Osteoblast (primary cell): ENCODE measurements around a stretch of chr15.

DNA sequence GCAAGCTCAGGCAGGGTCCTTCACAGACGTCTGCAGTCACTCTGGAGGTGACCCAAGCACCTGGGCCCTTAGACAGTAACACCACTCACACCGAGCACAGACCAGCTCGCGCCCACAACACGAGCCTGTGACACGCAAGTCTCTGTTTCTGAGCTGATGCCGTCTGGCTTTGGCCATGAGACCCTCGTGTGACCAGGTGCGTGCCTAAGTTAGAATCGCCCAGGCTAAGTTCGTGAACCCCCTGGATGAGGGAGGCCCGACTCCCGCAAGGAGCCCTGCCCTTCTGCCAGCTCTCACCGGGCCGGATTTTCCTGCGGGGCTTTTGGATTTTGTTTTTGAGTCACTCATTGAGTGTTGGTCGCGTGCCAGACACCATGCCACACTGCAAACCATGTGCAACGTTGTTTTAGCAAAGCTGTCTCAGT is 11.6 kb downstream of the SEMA4B start:
- CAGE, long polyA plus RNA = no peak
- RRBS = no CpG with 5 or more reads among the region's 19 CpGs

DNA sequence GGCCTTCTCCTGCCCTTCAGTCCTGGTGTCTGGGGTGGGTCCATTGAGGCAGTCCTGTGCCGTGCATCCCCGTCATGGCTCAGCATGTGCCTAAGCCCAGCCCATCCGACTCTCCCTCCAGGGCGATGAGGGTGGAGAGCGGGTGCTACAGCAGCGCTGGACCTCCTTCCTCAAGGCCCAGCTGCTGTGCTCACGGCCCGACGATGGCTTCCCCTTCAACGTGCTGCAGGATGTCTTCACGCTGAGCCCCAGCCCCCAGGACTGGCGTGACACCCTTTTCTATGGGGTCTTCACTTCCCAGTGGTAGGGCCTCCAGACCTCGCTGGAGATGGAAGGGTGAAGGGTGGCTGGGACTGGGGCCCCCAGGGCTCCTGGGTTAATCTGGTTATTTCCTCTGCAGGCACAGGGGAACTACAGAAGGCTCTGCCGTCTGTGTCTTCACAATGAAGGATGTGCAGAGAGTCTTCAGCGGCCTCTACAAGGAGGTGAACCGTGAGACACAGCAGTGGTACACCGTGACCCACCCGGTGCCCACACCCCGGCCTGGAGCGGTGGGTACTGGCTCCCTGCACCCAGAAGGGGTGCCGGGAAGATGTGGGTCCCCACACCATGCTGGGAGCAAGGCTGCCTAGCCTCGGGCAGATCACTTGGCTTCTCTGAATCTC is 10.2 kb downstream of the CIB1 start:
- CAGE, long polyA plus RNA = no peak
- RRBS = 85% methylated on average over 3 of the region's 22 CpGs

GRCh38 chr15:90230801-90231784 is 2.6 kb downstream of the CIB1 start:
- CAGE, long polyA plus RNA = no peak
- RRBS = no CpG with 5 or more reads among the region's 27 CpGs

DNA sequence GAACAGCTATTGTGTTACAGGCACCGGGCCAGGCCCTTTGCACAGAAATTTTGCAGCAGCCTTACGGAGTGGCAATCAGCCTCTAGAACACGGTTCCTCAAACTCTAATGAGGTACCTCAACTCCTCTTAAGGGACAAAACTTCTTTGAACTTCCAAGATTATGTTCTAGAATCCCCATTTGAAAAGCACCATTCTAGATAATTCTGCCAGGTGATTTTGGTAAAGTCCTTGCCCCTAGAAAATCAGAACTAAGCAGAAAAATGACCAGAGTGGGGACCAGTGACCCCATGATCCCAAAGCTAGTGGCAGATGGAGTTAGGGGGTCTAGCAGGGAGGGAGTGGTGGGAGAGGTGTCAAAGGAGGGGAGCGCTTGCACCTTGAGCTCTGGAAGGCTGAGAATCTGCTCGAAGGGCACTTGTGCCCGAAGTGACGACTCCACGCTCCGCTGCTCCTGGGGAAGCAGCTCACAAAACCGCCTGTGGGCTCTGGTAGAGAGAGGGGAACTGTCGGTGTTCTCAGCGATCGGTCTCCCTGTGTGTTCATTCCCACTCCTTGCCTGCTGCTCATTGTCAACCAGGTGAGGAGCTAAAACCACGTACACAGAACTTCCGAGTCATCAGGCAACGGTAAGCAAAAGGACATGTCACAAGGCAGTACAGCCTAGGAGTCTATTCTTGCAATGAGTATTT is 1.8 kb downstream of the CIB1 start:
- CAGE, long polyA plus RNA = no peak
- RRBS = no CpG with 5 or more reads among the region's 16 CpGs

DNA sequence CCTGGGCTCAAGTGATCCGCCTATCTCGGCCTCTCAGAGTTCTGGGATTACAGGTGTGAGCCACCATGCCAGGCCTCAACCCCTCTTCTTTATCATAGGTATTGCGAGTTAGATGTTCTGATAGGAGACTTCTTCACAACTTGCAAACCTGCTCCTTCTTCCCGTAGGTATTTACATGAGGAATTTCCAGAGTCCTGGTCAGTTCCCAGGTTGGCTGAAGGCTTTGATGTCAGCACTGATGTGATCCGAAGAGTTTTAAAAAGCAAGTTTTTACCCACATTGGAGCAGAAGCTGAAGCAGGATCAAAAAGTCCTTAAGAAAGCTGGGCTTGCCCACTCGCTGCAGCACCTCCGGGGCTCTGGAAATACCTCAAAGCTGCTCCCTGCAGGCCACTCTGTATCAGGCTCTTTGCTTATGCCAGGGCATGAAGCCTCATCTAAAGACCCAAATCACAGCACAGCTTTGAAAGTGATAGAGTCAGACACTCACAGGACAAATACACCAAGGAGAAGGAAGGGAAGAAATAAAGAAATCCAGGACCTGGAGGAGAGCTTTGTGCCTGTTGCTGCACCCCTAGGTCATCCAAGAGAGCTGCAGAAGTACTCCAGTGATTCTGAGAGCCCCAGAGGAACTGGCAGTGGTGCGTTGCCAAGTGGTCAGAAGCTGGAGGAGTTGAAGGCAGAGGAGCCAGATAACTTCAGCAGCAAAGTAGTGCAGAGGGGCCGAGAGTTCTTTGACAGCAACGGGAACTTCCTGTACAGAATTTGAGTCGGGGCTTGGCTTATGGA is 5.7 kb downstream of the NGRN start:
- CAGE, long polyA plus RNA = no peak
- RRBS = no CpG with 5 or more reads among the region's 11 CpGs

GRCh38 chr15:90367477-90368103 is 15.5 kb downstream of the ZNF774 start:
- CAGE, long polyA plus RNA = no peak
- RRBS = no CpG with 5 or more reads among the region's 4 CpGs

GRCh38 chr15:90391602-90392605 is 3.9 kb downstream of the IQGAP1 start:
- CAGE, long polyA plus RNA = no peak
- RRBS = no CpG with 5 or more reads among the region's 3 CpGs

- CAGE, long polyA plus RNA = no peak
- RRBS = no CpG with 5 or more reads among the region's 6 CpGs
Observed at GRCh38 chr15:90413162-90413834, 25.3 kb downstream of the IQGAP1 start.

DNA sequence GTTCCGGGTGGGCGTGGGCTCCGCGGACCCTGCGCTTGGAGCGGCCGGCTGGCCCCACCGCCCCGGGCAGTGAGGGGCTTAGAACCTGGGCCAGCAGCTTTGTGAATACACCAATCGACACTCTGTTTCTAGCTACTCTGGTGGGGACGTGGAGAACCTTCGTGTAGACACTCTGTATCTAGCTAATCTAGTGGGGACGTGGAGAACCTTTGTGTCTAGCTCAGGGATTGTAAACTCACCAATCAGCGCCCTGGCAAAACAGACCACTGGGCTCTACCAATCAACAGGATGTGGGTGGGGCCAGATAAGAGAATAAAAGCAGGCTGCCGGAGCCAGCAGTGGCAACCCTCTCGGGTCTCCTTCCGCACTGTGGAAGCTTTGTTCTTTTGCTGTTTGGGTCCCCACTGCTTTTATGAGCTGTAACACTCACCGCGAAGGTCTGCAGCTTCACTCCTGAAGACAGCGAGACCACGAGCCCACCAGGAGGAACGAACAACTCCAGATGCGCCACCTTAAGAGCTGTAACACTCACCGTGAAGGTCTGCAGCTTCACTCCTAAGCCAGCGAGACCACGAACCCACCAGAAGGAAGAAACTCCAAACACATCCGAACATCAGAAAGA is 18.6 kb upstream of the CRTC3 start:
- CAGE, long polyA plus RNA = no peak
- RRBS = no CpG with 5 or more reads among the region's 27 CpGs

GRCh38 chr15:90530749-90531031 is 967 bp downstream of the CRTC3 start:
- CAGE, long polyA plus RNA = no peak
- RRBS = 2% methylated on average over 10 of the region's 12 CpGs

DNA sequence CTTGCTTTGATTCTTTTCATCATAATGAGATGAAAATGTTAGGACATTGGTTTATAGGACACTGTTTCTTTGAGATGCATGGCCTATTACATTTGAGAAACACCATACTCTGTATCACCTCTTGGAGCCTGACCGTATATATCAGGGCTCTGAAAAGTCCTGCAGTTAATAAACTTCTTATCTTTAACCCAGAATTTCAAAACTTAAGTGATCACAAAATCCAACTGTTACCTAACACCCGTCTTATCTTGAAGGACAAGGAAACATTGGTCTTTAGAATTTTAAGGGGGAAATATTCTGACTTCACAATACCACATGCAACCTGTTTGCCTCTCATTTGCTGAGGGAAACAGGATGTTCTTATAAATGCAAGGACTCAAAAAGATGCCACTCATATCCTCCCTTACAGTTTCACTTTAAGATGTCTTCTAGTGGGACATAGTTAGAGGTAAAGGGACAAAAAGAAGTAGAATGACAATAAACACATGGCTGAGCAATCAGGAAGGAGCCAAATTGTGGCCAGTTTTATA is 67.8 kb downstream of the CRTC3 start:
- CAGE, long polyA plus RNA = no peak
- RRBS = no CpG with 5 or more reads among the region's 2 CpGs

- CAGE, long polyA plus RNA = no peak
- RRBS = no CpG with 5 or more reads among the region's 8 CpGs
Observed at GRCh38 chr15:90624736-90625222, 92.4 kb upstream of the BLM start.

DNA sequence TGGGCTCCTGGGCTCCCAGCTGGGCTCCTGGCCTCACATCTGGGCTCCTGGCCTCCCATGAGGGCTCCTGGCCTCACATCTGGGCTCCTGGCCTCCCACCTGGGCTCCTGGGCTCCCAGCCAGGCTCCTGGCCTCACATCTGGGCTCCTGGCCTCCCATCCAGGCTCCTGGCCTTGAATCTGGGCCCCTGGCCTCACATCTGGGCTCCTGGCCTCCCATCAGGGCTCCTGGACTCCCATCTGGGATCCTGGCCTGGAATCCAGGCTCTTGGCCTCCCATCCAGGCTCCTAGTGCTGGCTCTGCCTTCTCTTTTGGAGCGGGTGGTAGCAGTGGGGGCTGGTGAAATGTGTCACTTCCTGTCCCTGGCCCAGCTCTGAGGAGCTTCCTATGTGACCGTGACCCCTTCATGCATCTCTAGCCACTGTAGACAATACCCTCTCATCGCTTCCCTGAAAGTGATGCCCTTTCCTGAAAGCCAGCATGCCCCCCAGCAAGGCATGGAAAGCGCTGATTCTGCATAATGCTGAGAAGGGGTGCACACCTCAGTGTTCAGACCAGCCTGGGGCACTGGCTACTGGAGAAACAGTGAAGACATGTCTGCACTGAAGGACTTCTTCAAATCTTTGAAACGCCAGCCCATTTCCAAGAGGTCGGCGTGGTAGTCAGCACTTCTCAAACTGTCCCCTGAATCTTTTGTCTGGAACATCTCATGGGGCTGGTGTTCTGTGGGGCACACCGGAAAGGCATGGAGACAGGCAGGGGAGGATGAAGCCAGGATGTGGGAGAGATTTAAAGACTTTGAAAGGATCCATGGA is 62.4 kb upstream of the BLM start:
- CAGE, long polyA plus RNA = no peak
- RRBS = no CpG with 5 or more reads among the region's 8 CpGs

DNA sequence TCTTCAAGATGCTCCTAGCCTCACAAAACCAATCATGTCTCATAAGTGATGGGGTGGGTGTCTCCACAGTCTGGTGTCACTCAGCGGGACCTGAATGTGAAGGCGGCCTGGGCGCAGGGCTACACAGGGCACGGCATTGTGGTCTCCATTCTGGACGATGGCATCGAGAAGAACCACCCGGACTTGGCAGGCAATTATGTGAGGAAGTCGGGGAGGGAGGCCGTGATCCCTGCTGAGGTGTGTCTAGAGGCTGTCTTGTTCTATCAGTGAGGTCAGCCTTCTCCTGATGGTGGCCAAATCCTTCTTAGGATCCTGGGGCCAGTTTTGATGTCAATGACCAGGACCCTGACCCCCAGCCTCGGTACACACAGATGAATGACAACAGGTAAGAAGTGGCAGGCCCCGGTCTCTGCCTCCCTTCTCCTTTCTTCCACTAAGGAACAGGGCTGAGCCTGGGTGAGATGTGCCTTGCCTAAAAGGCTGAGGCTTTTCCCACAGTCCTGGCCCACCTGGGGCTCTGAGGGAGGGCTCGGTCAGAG is 7.4 kb upstream of the FES start:
- CAGE, long polyA plus RNA = no peak
- RRBS = no CpG with 5 or more reads among the region's 12 CpGs

- CAGE, long polyA plus RNA = no peak
- RRBS = no CpG with 5 or more reads among the region's 14 CpGs
Observed at GRCh38 chr15:90878004-90878508, 6.2 kb upstream of the FES start.

DNA sequence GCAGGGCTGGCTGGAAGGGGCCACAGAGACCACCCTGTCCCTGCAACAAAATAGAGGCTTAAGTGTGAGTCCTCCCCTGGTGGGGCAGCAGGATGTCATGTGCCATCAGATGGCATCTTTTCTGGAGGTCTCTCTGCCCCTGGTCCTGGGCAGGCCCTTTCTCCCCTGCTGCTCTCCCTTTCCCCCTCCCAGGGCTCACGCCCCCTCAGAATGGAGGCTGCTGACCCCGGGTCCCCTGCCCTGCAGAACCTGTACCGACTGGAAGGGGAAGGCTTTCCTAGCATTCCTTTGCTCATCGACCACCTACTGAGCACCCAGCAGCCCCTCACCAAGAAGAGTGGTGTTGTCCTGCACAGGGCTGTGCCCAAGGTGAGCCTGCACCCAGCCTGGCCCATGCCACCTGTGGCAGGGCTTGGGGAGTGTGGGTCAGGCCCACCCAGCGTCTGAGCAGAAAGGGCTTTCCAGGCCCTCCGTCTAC is 7.0 kb downstream of the FES start:
- CAGE, long polyA plus RNA = no peak
- RRBS = no CpG with 5 or more reads among the region's 6 CpGs

GRCh38 chr15:90892799-90893591 is 8.7 kb downstream of the FES start:
- CAGE, long polyA plus RNA = no peak
- RRBS = no CpG with 5 or more reads among the region's 30 CpGs

GRCh38 chr15:90916407-90917010 is 13.4 kb downstream of the MAN2A2 start:
- CAGE, long polyA plus RNA = no peak
- RRBS = no CpG with 5 or more reads among the region's 15 CpGs

- CAGE, long polyA plus RNA = no peak
- RRBS = no CpG with 5 or more reads among the region's 10 CpGs
Observed at GRCh38 chr15:90920389-90921501, 11.6 kb downstream of the HDDC3 start.

GRCh38 chr15:90932246-90932424 is 214 bp downstream of the HDDC3 start:
- CAGE, long polyA plus RNA = no peak
- RRBS = 3% methylated on average over 7 of the region's 15 CpGs